Right atrium auricular region (tissue), 2 donors: ENCODE measurements around the genes VWA3A, EEF2K and NPIPB5.

- PRO-cap, result no peak
- RAMPAGE, long total RNA, 2 experiments, result no peak in any of the 2 experiments
Measured at GRCh38 chr16:22030821-22031555, 23.1 kb downstream of the MOSMO start.

DNA sequence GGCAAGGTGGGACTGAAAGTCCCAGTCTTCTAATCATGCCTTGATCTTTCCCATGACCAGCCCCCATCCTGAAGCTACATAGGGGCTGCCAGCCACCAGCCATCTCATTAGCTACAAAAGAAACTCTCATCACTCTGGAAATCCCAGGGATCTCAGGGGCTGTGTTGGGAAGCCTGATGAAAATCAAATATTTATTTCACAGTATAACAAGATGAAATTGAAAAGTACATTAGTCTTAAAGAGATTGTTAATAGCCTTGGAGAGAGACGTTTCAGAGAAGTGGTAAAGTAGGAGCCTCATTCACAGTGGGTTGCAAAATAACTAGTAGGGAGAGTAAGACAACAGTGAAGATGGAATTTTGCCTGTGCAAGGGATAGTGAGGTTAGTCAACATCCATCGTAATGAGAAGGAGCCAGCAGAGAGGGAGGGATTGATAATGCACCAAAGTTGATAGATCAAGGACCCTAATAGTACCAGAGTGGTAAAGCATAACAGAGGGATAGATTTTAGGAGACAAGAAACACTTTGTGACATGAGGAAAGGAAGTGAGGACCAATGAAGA is 30.2 kb downstream of the MOSMO start:
- PRO-cap, result no peak
- RAMPAGE, long total RNA, 2 experiments, result no peak in any of the 2 experiments

DNA sequence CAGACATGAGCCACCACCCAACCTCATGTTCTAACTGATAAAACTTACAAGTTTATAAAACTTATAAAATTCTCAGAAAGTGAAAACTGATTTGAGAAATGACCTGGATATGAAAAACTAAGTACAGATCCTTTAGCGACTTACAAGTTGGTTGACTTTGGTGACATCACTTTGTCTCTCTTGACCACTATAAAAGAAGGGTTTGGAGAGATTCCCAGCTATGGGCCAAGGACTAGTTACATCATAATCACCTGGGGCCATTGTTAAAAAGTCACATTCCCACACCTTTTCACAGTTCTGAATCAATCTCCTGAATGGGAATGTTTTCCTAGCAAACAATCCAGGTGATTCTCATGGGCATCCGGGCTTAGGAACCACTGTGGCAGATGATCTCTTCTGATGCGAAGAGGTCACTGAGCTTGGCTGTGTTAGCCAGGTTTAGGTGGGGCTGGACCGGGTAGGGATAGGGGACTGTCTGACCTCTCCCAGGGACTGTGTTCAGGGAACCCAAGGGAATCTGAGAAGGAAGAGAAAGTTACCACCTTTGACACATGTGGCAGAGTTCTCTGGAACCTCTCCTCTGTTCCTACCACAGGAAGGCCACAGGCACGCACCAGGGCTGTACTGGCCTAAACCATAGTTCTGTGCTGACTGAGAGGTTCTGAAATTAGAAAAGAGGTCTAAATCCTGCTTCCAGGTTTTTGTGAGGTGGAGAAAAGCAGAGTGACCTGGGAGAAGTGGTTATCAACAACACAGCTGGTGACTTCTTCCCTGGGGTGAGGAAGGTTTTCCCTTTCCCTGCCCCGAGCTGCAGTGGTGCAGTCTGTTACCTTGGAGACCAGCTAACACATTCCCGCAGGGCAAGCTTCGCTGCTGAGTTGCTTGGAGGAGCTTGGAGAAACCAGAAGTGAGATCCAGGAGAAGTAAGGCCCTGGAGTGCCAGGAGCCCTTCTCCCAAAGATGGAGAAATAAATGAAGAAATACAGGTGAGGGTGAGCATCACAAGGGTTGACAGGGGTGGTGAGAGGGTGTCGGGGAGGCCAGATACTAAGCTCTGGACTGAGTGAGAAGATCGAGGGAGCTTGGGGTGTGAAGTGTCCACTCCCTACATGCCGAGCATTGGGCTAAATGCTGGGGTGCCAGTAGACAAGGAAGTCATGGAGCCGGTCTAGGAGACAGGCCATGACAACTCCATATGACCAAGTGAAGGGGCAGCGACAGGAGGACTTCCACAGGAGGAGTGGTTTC is at the start of gene VWA3A:
TSS of gene VWA3A (plus strand) at position 876 of the 1,248 bp plus-strand sequence.
- PRO-cap, result no peak
- RAMPAGE, long total RNA, 2 experiments, result no peak in any of the 2 experiments

- PRO-cap, result bidirectional peak, plus-strand start at chr16:22190217, minus-strand start at chr16:22190028; unidirectional peak, minus-strand start at chr16:22190465; unidirectional peak, minus-strand start at chr16:22190580
- RAMPAGE, long total RNA, 2 experiments, result no peak in any of the 2 experiments
Measured at GRCh38 chr16:22189876-22190621, 16.0 kb upstream of the EEF2K start.

GRCh38 chr16:22204422-22205040 is 1.5 kb upstream of the EEF2K start:
- PRO-cap, result no peak
- RAMPAGE, long total RNA, 2 experiments, result no peak in any of the 2 experiments

- PRO-cap, result bidirectional peak, plus-strand start at chr16:22206310, minus-strand start at chr16:22206016
- RAMPAGE, long total RNA, 2 experiments, result start-site peak on the plus strand in 1 of 2 experiments, at chr16:22206255-22206363 at its widest, 106 reads per replicate
Measured at GRCh38 chr16:22205645-22206405, at the start of gene EEF2K. Gene EEF2K (plus strand): TSS chr16:22206278.

- PRO-cap, result unidirectional peak, plus-strand start at chr16:22220289
- RAMPAGE, long total RNA, 2 experiments, result no peak in any of the 2 experiments
Measured at GRCh38 chr16:22220049-22220422, 14.0 kb downstream of the EEF2K start.

GRCh38 chr16:22232983-22233341 is 26.9 kb downstream of the EEF2K start:
- PRO-cap, result no peak
- RAMPAGE, long total RNA, 2 experiments, result no peak in any of the 2 experiments

DNA sequence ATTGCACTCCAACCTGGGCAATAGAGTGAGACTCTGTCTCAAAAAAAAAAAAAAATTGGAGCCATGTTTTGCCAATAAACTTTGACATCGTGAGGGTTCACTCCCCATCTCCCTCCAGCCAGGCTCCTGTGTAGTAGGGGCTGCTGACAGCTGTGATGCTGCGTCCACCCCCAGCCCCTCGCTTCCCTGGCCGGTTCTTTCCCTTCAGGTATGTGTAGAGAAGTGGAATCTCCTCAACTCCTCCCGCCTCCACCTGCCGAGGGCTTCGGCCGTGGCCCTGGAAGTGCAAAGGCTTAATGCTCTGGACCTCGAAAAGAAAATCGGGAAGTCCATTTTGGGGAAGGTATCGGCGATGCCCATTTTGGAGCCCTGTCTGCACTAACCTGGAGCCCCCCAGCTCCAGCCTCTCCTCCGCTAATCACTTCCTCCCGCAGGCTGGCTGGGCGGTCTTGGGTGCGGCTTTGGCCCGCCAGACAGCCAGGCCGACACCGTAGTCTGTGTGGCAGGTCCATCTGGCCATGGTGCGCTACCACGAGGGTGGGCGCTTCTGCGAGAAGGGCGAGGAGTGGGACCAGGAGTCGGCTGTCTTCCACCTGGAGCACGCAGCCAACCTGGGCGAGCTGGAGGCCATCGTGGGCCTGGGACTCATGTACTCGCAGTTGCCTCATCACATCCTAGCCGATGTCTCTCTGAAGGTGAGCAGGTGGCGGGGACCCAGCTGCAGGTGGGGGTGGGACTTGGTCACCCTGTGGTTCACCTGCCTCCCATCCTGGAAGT is 30.8 kb upstream of the POLR3E start:
- PRO-cap, result no peak
- RAMPAGE, long total RNA, 2 experiments, result no peak in any of the 2 experiments

DNA sequence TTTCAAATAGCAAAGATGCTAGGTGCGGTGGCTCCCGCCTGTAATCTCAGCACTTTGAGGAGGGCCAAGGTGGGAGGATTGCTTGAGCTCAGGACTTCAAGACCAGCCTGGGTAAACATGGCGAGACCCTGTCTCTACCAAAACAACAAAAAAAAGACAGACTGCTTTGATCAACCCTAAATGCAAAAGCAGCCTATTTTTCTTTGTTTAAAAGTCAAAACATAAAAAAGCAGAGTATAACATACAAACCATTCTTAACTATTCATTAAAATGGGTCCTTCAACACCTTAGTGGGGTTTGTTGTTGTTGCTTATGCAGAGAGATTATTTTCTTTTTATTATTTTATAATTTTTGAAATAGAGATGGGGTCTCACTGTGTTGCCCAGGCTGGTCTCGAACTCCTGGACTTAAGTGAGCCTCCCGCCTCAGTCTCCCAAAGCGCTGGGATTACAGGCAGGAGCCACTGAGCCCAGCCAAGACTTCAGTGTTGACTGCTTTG is 11.6 kb upstream of the POLR3E start:
- PRO-cap, result no peak
- RAMPAGE, long total RNA, 2 experiments, result no peak in any of the 2 experiments

- PRO-cap, result no peak
- RAMPAGE, long total RNA, 2 experiments, result no peak in any of the 2 experiments
Measured at GRCh38 chr16:22410118-22410773, 35.8 kb upstream of the CDR2 start.

- PRO-cap, result no peak
- RAMPAGE, long total RNA, 2 experiments, result no peak in any of the 2 experiments
Measured at GRCh38 chr16:22510667-22510967, at the start of gene NPIPB5. Gene NPIPB5 (plus strand): TSS chr16:22510891.

DNA sequence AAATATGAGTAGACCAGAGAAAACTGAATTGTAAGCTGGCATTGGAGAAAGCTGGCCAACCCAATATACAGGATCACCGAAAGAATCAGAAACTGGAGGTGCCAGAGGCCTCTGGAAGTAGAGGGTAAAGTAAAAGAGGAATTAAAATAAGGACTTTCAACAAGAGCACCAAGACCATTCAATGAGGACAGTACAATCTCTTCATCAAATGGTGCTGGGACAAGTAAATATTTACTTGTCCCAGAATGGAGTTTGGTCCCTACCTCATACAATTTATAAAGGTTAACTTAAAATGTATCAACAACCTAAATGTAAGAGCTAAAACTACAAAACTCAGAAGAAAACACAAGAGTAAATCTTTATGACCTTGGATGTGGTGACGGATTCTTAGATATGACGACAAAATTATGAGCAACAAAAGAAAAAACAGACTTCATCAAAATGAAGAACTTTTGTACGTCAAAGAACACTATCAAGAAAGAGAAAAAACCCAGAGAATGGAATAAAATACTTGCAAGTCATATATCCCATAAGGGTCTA is 56.4 kb downstream of the USP31 start:
- PRO-cap, result no peak
- RAMPAGE, long total RNA, 2 experiments, result no peak in any of the 2 experiments

GRCh38 chr16:23104364-23104565 is 45.0 kb downstream of the USP31 start:
- PRO-cap, result no peak
- RAMPAGE, long total RNA, 2 experiments, result no peak in any of the 2 experiments

- PRO-cap, result no peak
- RAMPAGE, long total RNA, 2 experiments, result no peak in any of the 2 experiments
Measured at GRCh38 chr16:23104566-23104955, 44.7 kb downstream of the USP31 start.

DNA sequence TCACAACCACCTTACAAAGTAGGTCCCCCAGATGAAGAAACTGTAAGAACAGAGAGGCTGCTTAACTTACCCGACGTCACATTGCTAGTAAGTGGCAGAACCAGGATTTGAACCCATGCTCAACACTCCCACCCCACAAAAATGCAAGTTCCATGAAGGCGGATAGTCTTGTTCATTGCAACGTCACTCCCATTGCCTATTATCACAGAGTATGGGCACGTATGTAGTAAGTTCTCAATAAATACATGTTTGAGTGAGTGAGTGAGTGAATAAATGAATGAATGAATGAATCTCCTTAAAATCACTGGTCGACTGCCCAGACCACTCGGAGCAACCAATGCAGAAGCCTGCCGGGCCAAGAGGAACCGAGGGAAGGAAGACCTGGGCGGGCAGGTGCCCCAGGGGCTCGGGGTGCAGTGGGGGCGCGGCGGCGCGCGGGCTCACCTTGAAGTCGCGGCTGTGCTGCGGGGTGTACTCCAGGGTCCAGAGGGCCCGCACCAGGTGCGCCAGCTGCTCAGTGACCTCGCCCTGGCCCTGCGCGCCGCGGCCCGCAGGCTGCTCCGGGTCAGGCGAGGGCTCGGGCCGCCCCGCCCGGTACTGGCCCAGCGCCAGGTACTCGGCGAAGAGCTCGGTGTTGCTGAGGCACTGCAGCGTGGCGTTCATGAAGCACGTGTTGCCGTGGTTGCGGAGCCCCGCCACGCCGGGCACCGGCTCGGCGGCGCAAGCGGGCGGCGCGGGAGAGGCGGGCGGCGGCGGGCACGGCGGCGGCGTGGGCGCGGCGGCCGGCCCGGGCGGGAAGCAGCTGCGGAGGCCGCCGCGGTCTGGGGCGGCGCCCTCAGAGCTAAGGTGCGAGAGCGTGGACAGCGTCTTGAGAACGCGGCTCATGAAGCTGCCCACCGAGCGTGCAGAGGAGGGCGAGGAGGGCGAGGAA is 793 bp downstream of the USP31 start:
- PRO-cap, result bidirectional peak, plus-strand start at position 739 of the sequence, minus-strand start at position 557 of the sequence
- RAMPAGE, long total RNA, 2 experiments, result start-site peak on the minus strand in 2 of 2 experiments, centred at position 540 of the sequence, 18 to 23 reads per replicate

DNA sequence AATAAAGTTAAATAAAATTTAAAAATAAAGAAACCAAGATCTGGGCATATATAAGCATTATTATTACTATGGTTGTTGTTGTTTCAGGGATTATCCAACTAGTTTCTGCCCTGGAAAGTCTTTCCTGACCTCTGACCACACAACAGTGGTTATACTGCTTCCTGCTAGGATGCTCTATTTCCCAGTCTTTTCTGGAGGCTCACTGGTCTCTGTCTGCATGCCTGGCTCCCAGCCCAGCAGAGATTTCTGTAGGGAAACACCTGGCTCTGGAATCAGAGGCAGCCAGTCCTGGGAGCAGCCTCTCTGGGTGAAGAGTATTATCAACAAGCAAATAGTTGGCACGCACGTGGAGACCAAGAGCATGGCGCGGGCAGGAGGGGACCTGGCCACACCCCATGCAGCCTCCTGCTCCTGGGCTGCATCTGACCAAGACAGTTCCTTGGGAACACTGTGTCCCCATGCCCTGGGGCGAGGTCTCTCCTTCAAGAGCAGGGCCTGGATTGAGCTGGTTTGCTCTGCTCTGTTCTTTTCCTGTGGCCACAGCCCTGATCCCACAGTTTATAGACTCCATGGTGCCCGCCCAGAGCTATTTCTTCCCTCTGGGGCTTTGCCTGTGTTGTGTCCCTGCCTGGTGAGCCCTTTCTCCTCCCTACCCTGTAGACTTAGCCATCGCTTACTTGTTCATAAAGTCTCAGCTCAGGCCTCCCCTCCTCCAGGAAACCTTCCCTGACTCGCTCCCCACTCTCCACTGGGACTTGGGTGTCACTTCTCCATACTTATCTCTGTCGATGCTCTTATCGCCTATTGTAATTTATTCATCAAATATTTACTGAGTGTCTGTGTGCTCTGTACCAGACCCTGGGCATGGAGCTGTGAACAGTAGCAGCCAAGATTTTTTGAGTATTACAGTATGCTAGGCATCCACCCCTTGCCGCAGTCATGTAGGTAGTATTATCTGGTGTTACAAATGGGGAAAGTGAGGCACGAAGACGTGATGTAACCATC is 60.5 kb downstream of the SCNN1B start:
- PRO-cap, result no peak
- RAMPAGE, long total RNA, 2 experiments, result no peak in any of the 2 experiments

DNA sequence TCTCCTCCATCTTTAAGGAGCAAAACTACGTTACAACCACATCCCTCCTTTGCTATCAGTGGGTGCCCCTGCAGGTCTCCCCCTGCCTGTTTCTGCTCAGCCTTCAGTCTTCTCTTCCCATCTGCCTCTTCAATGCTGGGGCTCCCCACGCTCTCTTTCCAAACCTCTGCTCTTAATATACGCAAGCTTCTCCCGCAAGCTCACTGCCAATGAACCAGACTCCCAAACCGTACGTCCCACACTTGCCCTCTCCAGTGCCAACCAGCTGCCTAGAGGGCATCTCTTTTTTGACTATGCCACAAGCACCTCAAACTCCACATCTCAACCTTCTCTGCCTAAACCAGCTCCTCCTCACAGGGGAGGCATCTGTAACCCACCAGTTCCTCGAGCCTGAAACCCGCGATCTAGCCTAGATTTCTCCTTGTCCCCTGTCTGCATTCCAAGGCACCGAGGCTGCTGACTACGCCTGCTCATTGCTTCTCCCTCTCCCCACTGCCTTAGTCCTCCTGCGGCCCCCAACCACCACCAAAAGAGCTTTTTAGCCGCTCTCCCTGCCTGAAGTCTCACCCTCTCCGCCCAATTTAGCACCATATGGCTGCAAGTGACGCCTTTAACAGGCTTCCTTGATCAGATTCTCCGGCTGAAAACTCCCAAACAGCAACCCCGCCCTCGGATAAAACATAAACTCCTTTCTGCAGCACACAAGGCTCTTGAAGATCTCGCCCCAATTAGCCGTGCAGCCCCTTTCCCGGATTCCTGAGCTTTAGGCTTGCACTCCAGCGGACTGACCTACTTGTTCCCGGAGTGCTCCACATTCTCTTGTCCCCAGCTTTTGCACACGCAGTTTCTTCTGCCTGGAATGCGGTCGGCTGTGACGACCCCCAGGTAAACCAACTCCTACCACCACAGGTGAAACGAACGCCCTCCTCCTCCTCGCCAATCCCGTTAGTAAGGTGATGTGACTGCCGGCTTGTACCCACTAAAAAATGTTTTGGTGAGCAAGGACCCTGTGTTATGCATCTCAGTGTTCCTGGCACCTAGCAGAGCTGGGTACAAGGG is 1.5 kb downstream of the GGA2 start:
- PRO-cap, result no peak
- RAMPAGE, long total RNA, 2 experiments, result no peak in any of the 2 experiments

DNA sequence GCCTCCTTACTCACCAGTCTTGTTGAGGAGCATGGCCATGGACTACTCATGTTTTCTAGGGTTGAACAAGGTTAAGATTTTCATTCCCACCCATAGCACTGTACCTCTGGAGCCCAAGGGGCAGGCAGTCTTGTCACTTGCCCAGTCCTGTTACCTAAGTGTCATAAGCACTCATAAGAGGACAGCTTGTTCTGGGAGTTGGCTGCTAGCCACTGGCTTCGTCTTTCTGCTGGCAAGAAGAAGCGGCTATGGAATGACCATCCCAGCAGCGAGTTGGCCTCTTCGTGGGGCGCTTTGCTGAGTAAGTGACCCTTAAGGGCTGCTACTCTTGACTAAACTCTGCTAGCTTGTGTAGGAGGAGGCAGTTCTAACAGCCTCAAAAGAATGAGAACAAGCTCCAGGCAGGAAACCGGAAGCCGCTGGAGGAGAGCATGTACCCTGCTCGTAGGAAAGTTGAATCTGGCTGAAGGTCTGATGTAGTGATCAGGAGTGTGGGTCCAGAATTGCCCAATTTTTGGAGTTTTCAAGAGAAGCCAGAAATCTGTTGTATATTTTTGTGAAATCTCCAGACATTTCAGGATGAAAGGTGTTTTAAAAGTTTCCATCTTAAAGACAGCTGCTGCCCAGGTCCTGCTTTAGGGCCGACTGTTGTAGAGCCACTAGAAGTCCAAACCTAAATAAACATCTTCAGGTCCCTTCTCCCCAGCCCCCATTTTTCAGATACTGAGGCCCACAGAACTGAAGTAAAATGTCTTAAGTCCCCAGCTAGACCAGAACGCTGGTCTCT is 7.6 kb downstream of the UBFD1 start:
- PRO-cap, result no peak
- RAMPAGE, long total RNA, 2 experiments, result no peak in any of the 2 experiments

DNA sequence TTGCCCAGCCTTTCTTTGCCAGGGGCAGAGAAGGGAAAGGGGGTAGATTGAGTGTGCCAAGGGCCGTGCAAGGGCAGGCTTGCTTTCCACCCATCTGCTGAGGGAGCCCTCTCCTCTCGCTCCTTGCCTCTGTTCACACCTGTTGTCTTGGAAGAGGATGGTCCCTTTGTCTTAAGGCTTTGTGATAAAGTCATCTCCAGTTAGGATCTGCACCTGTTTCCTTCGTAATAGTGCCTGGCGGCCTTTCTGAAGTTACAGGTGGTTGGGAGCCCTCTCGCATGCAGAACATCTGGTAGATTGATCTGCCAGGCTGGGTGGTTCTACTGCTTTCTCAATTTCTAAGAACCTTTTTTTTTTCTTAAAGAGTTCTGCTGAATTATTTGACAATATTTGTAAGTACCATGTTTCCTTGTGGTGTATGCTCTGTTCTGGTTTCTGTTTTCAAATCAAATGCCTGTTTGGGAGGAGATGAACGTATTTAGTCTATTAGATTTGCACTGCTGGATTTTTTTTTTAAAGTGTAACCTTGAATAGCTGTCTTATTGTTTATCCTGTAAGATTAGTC is 16.4 kb downstream of the UBFD1 start:
- PRO-cap, result no peak
- RAMPAGE, long total RNA, 2 experiments, result no peak in any of the 2 experiments